Mammary microvascular endothelial cell (primary cell): ENCODE measurements around a stretch of chr6.

DNA sequence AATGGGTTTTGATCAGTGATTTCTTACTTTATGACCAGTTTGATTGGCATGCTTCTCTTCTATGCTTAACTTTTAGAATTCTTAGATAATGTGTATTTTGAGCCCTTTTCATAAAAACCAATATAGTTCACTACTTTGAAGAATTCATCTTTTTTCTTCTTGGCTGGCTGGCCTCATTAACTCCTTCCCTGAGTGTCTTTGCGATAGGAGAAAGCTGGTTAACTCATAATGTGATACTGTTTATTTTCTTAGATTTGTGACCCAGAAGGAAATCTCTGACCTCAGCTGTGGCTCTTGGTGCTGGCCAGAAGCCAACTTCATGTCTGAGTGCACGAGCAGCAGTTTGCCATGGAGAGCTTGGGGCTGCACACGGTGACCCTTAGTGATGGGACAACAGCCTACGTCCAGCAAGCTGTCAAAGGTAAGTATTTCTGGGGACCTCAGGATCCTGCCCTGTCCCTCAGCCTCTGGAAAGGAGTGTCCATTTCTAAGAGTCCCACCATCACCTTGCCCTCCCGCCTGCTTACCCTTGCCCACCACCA lies 16.7 kb upstream of the DEF6 start:
- RAMPAGE, long total RNA, result no peak

DNA sequence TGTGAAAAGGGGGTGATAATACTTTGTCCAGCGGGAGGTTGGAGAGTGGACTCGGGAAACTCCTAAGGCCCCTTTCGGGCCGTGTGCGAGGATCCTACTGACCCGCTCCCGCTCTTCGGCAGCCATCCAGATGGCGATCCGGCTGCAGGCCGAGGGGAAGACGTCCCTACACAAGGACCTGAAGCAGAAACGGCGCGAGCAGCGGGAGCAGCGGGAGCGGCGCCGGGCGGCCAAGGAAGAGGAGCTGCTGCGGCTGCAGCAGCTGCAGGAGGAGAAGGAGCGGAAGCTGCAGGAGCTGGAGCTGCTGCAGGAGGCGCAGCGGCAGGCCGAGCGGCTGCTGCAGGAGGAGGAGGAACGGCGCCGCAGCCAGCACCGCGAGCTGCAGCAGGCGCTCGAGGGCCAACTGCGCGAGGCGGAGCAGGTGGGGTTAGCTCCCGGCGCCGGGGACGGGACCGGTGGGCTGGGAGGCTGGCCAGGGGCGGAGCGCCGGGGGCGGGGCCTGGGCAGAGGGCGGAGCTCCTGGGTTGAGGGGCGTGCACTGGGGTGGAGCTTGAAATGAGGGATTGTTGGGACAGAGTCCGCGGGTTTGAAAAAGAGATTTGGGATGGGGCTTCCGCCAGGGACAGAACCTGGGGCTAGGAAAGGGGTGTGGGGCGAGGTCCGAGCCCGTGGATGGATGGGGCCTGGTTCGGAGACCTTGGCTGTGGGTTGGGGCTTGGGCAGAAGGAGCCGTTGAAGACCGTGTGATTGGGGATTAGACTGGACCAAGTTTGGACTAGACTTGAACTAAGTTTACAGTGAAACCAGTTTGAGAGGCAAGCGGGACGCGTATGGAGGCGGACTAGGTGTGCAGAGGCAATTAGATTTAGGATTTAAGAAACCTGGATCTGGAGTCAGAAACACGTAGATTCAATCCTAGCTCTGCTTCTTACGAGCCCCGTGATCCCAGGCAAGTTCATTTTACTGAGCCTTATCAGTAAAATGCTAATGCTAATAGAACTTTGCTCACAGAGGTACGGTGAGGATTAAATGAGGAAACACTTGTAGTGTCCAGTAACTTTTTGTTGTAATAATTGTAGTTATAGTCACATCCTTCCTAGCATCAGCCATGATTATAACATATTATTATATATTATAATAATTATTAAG lies 20.8 kb downstream of the DEF6 start:
- RAMPAGE, long total RNA, result no peak

DNA sequence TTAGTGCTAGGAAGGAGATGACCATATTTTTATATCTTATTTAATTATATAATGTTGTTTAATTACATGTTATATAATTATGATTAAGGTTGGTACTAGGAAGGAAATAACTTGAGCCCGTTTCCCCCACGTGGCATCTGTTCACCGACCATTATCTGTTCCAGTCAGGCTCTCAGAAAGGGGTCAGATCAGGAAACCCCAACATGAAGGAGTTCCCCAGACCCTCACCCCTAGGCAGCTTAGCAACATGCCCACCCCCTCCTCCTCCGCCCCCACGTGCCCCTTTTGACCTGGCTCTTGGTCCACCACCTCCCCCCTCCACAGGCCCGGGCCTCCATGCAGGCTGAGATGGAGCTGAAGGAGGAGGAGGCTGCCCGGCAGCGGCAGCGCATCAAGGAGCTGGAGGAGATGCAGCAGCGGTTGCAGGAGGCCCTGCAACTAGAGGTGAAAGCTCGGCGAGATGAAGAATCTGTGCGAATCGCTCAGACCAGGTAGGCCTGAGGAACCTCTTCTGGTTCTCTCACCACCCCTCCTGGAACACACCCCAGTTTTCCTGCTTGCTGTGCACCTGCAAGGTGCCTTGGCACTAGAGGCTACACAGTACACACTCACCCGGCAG lies 21.7 kb downstream of the DEF6 start:
- RAMPAGE, long total RNA, result no peak

DNA sequence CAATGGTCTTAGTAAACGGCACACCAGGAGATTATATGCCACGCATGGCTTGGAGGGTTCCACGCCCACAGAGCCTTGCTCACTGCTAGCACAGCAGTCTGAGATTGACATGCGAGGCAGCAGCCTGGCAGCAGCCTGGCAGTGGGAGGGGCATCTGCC lies 10.2 kb upstream of the PPARD start:
- RAMPAGE, long total RNA, result no peak

GRCh38 chr6:35417918-35418735 lies 34.0 kb upstream of the FANCE start:
- RAMPAGE, long total RNA, result no peak

DNA sequence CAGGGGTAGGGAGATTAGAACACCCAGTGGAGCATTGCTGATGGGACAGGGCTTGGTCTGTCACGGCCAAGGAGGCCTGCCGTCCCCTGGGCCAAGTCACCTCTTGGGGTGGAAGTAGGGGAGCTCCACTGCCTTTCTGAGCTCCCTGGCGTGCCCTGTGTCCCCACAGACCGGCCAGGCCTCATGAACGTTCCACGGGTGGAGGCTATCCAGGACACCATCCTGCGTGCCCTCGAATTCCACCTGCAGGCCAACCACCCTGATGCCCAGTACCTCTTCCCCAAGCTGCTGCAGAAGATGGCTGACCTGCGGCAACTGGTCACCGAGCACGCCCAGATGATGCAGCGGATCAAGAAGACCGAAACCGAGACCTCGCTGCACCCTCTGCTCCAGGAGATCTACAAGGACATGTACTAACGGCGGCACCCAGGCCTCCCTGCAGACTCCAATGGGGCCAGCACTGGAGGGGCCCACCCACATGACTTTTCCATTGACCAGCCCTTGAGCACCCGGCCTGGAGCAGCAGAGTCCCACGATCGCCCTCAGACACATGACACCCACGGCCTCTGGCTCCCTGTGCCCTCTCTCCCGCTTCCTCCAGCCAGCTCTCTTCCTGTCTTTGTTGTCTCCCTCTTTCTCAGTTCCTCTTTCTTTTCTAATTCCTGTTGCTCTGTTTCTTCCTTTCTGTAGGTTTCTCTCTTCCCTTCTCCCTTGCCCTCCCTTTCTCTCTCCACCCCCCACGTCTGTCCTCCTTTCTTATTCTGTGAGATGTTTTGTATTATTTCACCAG lies 26.3 kb upstream of the FANCE start:
- RAMPAGE, long total RNA, result no peak

DNA sequence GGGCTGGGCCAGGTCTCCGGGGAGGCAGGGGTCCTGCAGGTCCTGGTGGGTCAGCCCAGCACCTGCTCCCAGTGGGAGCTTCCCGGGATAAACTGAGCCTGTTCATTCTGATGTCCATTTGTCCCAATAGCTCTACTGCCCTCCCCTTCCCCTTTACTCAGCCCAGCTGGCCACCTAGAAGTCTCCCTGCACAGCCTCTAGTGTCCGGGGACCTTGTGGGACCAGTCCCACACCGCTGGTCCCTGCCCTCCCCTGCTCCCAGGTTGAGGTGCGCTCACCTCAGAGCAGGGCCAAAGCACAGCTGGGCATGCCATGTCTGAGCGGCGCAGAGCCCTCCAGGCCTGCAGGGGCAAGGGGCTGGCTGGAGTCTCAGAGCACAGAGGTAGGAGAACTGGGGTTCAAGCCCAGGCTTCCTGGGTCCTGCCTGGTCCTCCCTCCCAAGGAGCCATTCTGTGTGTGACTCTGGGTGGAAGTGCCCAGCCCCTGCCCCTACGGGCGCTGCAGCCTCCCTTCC lies 24.7 kb upstream of the FANCE start:
- RAMPAGE, long total RNA, result no peak

DNA sequence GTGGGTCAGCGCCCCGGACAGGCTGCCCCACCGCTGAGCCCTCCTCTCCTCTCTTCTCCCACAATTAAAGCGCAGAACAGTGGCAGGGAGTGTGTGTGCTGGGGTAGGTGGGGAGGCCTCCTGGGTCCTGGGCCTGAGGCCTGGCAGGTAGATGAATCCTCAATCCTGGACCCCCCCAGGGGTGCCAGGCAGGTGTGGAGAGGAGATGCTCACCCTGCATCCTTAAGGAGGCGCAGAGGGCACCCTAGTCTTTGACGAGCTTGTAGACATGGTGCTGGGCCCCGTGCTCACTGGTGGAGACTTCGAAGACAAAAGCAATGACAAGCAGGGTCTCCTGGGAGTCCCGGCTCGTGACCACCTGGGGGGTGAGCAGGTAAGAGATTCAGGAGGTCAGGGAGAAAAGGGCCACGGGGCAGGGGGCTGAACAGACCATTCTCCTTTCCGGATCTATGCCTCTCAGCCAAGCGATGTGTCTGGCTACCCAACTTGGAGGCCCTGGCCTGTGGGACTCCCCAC lies 6.7 kb downstream of the RPL10A start:
- RAMPAGE, long total RNA, result no peak

DNA sequence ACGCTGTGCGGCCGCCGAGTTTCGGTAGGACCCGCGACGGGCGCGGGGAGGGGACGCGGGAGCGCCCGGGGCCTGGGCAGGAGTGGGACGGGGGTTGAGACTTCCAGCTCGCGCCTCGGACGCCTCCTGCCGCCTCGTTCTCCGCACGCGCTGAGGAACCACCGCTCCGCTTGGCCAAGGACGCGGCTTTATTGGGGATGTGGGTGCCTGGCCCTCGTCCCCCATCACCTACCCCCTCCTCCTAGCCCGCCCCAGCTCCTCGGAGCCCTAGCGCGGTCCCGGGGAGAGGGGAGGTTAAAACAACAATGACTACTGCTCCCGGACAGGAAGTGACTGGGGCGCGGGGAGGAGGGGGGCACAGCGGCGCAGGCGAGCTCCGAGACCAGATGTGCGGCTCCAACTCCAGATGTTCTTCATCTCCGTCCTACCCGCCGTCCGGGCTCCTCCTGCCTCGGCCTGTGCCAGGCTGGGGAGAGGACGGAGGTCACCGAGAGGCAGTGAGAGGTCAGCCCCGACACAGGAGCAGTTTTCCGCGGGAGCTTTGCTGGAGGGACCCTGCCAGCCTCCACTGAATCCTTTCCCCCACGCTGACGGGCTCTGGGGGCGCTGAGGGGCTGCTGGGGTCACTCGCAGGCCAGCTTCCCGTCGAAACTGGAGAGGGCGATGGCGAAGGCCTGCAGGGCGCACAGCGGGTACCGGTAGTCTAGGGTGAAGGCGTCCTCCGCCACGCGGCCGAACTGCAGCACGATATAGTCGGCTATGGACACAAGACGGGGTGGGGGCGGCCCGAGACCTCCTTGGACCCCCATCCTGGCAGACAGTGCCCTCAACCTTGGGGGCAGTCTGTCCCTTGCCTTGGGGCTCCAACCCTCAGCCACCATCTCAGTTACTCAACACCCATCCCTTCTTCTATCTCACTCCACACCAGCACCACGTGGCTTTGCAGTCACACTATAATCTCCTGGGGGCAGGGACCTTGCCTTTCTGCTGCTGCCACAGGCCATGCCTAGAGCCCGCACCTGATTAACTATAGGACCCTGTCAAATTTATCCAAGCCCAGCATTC lies 1.2 kb upstream of the TEAD3 start:
- RAMPAGE, long total RNA, result no peak

- RAMPAGE, long total RNA, result no peak
Measured at GRCh38 chr6:35505993-35506393, 6.7 kb downstream of the TULP1 start.

- RAMPAGE, long total RNA, result no peak
Measured at GRCh38 chr6:35543354-35543930, 30.7 kb upstream of the TULP1 start.

DNA sequence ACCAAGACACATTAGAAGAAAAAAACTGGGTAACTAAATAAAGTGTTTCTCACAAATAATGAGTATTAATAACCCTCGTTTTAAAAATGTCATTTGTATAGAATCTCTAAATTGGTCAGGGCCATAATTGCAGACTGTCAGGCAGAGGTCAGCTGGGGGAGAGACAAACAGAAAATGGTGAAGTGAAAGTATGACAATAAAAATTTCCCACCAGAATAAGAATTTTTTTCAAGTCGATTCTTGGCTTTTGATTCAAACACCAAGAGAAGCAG lies 1.6 kb downstream of the FKBP5 start:
- RAMPAGE, long total RNA, result no peak

DNA sequence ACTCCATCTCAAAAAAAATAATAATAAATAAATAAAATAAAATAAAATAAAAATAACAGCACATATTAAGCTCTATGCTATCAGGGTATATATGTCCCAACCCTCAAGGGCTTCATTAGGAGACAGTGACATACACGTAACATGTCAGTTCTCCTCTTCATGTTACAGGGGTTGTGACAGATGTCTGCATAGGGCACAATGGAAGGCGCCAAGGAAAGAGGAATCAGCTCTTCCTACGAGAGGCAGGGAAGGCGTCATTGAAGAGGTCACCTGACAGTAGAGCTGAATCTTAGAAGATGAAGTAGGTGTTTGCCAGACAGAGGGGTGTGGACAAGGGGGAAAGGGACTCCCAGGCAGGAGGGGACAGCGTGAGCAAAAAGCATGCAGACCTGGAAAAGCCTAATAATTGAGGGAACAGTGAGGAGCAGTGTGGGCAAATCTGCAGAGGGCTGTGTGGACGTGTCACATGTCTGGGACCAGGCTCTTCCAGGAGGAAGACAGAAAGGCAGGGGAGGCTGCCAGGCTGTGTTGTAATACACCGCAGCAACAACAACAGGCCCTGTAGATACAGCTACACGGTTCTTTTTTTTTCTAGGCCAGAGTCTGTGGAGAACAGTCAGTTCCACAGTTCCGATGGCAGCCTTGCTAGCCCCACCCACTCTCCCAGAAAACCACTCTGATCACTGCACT lies 2.4 kb upstream of the FKBP5 start:
- RAMPAGE, long total RNA, result no peak

- RAMPAGE, long total RNA, result no peak
Measured at GRCh38 chr6:35719442-35720305, 17.2 kb upstream of the ARMC12 start.

DNA sequence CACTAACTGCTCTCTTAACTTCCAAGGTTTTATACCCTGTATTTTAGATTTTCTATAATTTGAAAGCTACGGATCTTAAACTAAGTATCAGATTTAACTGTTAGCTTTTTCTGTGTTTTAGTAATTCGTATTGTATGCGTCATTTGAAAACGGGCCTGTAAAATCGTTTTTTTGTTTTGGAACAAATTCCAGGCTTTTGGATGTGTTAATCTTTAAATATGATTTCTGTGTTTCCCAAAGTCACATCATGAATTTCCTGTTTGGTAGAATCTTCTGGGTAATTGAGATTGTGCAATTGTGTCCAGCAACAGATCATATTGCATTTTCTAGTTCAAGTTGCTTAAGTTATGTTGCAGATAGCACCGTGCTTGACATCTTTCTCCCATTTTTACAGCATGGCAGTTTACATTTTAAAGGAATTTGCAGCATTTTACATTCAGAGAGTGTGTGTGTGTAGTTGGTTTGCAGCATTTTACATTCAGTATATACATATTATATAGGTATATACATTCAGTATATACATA lies 1.9 kb downstream of the MAPK14 start:
- RAMPAGE, long total RNA, result no peak

DNA sequence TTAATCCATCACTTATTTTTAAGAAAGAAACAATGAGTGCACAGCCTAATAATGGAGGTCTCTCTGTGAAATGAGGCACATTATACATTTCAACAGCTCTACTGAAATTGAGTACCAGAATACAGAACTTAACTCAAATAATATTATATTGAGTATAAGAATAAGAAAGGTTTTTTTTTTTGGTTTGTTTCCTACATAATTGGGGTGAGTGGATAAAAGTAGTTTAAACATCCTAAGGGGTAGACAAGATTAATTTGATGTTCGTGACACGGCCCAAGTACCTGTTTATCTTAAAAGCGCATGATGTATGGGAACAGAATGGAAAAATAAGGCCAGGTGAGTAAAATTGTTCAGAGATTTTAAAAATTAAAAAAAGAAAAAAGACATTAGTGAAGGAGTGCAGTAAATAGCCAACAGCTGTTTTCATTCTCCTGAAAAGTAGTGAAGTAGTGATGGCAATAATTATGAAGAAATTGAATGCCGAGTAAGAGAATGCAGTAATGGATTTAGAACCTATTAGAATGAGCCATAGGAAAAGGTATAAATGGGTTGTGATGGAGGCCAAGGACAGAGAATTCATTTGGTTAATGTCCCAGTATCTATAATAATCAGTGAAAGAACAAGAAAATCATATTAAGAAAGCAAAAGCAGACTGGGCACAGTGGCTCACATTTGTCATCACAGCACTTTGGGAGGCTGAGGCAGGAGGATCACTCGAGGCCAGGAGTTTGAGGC lies 32.4 kb upstream of the MAPK13 start:
- RAMPAGE, long total RNA, result no peak

DNA sequence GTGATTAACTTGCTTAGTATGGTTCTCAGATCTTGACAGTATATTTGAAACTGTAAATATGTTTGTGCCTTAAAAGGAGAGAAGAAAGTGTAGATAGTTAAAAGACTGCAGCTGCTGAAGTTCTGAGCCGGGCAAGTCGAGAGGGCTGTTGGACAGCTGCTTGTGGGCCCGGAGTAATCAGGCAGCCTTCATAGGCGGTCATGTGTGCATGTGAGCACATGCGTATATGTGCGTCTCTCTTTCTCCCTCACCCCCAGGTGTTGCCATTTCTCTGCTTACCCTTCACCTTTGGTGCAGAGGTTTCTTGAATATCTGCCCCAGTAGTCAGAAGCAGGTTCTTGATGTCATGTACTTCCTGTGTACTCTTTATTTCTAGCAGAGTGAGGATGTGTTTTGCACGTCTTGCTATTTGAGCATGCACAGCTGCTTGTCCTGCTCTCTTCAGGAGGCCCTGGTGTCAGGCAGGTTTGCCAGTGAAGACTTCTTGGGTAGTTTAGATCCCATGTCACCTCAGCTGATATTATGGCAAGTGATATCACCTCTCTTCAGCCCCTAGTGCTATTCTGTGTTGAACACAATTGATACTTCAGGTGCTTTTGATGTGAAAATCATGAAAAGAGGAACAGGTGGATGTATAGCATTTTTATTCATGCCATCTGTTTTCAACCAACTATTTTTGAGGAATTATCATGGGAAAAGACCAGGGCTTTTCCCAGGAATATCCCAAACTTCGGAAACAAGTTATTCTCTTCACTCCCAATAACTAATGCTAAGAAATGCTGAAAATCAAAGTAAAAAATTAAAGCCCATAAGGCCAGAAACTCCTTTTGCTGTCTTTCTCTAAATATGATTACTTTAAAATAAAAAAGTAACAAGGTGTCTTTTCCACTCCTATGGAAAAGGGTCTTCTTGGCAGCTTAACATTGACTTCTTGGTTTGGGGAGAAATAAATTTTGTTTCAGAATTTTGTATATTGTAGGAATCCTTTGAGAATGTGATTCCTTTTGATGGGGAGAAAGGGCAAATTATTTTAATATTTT lies 21.0 kb upstream of the MAPK13 start:
- RAMPAGE, long total RNA, result no peak

- RAMPAGE, long total RNA, result no peak
Measured at GRCh38 chr6:36114748-36115748, 15.3 kb upstream of the MAPK13 start.

GRCh38 chr6:36118343-36118963 lies 11.9 kb upstream of the MAPK13 start:
- RAMPAGE, long total RNA, result no peak

DNA sequence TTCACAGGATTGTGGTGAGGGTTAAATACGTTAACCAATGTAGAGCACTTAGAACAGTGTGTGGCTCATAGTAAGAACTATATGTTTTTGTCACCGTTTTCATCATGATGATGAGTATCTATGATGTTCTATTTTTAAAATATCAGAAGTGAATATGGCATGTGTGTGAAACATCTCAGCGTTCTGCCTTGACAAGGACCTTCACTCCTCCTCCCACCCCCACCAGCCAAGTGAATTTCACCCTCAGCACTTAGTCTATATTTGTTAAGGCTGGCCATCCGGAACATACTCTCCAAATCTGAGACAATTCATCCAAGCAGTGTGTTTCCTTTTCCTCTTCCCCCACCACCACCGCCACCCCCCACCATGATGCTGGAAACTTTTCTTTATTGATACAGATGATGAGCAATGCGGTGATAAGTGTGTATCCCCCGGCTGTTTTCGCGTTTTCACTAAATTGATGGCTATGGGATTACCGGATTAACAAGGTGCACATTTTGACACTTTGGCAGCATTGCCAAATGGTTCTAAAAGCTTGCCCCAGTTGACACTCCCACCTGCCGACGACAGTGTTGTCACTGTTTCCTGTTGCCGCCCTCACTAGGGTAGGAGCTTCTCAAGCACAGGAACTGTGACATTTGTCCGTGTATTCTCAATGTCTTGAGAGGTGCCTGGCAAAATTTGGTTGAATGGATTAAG lies 10.0 kb upstream of the MAPK13 start:
- RAMPAGE, long total RNA, result no peak